ENCODE measurements around the gene ZAR1L.

- PRO-cap, result unidirectional peak, minus-strand start at chr13:30660095; unidirectional peak, minus-strand start at chr13:30660149
These were observed 42.3 kb downstream of the USPL1 start for GRCh38 chr13:30659830-30660633.

- PRO-cap, result no peak
These were observed 61.5 kb downstream of the ALOX5AP start for GRCh38 chr13:30796667-30797358.

GRCh38 chr13:30803074-30803511, 67.8 kb downstream of the ALOX5AP start:
- PRO-cap, result no peak

DNA sequence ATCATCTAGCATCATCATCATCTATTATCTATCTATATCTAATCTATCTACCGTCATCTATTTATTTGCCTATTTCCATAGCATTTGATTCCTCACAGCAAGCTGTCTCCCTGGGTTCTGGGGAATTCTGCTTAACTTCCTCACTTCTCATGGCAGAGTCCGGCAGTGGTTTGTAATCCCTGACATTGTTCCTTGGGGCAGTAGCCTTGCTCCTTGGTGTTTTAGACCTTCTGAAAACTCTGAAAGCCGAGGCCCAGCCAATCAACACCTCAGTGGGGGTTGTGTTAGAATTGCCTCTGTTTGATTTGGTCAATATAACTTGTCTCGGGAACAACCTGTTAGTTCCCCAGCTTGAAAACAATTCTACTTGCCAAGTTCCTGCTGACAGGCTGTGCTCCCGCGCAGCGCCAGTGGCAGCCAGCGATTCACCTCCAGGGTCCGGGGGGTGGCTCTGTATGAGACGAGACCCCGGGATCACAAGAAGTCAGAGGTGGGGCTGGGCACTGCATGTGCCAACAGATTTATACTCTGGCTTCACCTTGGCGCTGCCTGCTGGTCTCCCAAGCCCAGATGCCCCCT, 81.5 kb upstream of the MEDAG start:
- PRO-cap, result no peak

DNA sequence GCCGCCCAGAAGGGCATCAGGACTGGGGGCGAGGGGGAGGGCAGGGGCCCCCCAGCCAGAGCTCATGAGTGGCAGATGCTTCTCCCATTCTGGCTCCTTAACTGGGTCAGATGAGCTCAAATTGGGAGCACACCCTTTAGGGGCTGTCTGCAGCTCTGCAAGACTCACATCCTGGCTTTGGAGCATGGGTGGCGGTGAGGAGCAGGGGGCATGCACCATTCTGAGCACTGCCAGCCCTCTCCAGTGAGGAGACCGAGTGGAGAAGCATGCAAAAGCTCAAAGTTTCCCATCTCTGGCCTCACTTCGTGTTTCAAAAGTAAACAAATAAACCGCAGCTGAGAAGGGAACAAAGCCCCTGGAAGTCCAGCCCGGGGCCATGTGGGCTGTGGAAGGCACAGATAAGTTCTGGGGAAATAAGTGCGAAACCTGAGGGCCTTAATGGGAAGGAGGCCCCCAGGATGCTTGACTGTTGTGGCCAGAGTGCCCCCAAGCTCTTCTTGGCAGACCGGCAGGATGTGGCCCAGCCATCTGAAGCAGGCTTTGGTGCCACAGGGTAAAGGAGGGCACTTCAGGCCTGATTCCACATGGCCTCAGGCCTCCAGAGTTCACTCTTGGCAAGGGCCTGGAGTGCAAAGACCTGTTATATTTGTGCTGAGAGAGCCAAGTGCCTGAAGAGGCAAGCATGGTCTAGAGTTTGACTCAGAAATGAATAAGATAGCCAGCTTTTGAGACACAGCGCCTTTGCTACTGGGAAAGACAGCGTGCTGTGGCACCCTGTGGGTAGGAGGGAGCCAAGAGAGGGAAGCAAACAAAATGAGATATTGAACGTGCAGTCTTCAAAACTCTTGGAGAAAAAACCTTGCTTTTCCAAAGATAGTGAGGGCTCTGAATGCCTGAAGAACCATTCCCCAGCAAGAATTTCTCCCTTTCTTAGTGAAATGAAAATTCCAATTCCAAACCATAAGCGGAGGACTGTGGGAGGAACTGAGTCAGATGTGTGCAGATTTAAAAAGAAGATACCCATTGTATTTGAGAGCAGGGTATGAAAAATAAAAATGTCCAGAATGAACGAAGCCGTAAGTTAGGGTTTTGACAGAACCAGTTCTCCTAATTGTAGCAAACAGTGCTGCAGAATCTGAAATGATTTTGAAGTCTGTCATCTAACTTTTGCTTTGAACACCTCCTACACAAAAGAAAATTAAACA, 1.3 kb downstream of the MEDAG start:
- PRO-cap, result no peak

GRCh38 chr13:31090971-31091579, 70.6 kb downstream of the HSPH1 start:
- PRO-cap, result no peak

- PRO-cap, result no peak
These were observed 9.4 kb downstream of the B3GLCT start for GRCh38 chr13:31208916-31209893.

DNA sequence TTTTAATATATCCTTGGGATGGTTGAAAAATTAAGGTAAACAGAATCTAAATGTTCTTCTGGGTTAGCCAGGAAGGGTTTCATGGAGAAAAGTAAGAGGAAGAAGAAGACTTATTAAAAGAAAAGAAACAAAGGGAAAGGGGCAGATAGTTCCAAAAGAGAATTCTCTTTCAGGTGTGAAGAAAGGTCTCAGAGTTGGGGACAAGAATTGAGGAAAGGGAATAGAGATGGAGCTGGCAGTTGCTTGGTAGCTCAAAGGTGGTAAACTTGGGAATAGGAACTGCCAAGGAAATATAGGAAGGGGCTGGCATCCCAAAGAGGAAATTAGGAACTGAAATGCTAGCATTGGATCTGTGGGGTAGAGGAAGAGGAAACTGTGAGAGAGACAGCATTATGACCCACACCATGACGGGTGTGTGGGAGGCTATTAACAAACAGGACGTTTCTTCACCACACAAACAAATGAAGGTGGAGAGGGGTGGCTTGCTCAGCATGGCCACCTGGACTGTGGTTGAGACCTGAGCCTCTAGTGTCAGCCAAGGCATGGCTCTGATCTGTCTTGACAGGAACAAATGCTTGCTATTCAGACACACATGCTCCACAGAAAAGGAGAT, 178.0 kb downstream of the B3GLCT start:
- PRO-cap, result no peak

GRCh38 chr13:31945100-31945499, 86.5 kb upstream of the FRY start:
- PRO-cap, result no peak

GRCh38 chr13:32314761-32315664, at the start of gene ZAR1L:
Gene ZAR1L (minus strand): TSS chr13:32315363.
- PRO-cap, result unidirectional peak, plus-strand start at chr13:32315050; bidirectional peak, plus-strand start at chr13:32315508, minus-strand start at chr13:32315417

DNA sequence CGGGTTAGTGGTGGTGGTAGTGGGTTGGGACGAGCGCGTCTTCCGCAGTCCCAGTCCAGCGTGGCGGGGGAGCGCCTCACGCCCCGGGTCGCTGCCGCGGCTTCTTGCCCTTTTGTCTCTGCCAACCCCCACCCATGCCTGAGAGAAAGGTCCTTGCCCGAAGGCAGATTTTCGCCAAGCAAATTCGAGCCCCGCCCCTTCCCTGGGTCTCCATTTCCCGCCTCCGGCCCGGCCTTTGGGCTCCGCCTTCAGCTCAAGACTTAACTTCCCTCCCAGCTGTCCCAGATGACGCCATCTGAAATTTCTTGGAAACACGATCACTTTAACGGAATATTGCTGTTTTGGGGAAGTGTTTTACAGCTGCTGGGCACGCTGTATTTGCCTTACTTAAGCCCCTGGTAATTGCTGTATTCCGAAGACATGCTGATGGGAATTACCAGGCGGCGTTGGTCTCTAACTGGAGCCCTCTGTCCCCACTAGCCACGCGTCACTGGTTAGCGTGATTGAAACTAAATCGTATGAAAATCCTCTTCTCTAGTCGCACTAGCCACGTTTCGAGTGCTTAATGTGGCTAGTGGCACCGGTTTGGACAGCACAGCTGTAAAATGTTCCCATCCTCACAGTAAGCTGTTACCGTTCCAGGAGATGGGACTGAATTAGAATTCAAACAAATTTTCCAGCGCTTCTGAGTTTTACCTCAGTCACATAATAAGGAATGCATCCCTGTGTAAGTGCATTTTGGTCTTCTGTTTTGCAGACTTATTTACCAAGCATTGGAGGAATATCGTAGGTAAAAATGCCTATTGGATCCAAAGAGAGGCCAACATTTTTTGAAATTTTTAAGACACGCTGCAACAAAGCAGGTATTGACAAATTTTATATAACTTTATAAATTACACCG, 607 bp downstream of the BRCA2 start:
- PRO-cap, result bidirectional peak, plus-strand start at position 263 of the sequence, minus-strand start at position 136 of the sequence

DNA sequence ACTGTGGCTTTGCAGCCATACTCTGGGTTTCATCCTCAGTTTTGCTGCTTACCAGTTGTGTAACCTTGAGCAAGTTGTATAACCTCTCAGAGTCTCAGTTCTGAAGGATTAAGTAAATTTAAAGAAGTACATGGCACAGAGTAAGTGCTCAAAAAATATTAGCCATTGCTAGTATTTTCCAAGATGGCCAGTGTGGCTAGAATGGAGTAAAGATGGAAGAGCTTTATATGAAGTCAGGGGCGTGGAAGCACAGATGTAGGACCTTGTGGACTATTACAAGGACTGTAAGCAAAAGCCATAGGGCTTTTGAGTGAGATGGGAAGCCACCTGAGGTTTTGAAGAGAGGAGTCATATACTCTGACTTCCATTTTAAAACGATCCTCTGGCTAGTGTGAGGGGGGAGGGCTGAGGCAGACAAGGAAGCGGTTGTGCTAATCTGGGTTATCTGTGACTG, 203.7 kb downstream of the PDS5B start:
- PRO-cap, result no peak

DNA sequence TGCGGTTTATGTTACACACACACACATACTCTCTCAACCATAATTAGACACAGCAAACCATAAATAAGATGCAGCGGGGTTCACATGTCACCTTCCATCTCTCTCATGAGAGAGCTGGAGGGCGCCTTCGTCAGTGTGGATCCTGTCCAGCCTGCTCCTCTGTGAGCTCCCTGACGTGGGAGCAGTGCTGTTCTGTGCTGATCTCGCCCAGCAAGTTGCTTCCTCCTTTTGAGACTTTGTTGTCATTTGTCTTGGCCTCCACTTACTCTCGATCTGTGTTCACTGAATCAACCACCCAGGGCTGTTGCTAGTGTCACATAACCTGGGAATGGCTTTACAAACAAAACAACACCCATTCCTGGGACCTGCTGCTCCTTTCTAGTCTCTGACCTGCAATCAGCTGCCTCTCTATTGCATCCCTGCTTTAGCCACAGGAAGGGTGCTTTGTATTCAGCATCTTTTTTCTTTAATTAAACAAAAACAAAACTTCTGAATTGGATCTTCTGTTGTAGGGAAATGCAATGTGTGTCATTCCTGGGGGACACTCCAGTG, 204.8 kb upstream of the KL start:
- PRO-cap, result no peak

- PRO-cap, result no peak
These were observed 170.2 kb upstream of the KL start for GRCh38 chr13:32845945-32846480.

GRCh38 chr13:33270884-33271566, 14.5 kb downstream of the STARD13 start:
- PRO-cap, result no peak

DNA sequence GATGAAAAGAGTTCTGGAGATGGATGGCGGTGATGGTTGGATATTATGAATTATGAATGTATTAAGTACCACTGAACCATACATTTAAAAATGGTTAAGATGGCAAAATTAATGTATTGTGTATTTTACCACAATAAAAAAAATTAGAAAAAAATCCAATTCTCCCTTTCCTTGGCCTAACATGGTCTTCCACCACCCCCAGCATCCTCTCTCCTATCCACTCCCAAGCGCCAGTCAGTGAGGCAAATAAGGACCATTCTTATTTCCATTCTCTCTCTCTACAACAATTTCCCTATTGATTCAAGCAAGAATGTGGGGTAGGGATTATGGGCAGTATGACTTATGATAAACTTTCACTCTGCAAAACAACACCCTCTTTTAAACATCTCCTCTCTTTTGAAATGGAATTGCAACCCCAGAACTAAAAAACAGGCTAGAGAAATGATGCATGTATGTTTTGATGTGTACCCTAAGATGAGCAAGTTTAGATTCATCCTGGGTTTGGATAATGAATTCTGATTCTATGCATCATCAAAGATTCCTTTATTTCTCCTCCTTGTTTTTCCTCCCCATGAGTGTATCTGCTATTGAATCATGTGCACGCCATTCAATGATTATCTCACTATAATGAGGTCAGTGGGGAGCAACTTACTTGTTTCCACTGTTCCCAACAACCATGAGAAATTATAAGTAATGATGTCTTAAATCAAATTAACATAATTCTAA, 3.5 kb downstream of the STARD13 start:
- PRO-cap, result no peak

GRCh38 chr13:33317387-33317894, 31.9 kb upstream of the STARD13 start:
- PRO-cap, result no peak

- PRO-cap, result no peak
These were observed 251.5 kb upstream of the STARD13 start for GRCh38 chr13:33536946-33537639.

- PRO-cap, result no peak
These were observed 141.9 kb upstream of the RFC3 start for GRCh38 chr13:33675927-33676609.

DNA sequence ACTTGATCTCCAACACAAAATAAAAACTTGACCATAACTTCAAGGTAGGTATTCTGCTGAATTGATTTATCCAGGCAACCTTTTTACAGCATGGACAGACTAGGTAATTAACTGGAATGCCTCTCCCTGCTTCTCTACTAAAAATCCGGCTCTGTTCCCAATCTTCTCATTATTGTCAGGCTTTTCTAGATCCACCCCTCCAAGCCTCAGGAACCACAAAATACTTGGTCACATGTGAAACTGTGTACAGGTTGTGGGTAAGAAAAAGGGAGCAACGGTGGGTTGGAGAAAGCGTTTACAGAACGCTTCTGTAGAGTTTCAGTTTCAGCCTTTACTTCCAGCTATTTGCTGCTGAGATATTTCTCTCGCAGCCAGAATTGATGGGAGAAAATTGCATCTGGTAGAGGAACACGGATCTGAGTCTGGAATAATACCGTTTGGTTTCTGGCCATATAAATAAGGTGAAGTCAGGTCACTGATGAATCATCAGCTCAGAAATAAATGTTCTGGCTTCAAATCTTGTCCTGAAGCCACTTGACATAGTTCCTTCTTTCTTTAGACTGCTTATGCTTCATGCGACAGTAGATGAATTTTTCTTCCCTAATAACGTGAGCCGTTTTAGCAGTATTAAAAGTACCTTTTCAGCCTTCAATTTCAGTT, 20.4 kb upstream of the RFC3 start:
- PRO-cap, result no peak